H7 (cell line): ENCODE measurements around a stretch of chr11.

DNA sequence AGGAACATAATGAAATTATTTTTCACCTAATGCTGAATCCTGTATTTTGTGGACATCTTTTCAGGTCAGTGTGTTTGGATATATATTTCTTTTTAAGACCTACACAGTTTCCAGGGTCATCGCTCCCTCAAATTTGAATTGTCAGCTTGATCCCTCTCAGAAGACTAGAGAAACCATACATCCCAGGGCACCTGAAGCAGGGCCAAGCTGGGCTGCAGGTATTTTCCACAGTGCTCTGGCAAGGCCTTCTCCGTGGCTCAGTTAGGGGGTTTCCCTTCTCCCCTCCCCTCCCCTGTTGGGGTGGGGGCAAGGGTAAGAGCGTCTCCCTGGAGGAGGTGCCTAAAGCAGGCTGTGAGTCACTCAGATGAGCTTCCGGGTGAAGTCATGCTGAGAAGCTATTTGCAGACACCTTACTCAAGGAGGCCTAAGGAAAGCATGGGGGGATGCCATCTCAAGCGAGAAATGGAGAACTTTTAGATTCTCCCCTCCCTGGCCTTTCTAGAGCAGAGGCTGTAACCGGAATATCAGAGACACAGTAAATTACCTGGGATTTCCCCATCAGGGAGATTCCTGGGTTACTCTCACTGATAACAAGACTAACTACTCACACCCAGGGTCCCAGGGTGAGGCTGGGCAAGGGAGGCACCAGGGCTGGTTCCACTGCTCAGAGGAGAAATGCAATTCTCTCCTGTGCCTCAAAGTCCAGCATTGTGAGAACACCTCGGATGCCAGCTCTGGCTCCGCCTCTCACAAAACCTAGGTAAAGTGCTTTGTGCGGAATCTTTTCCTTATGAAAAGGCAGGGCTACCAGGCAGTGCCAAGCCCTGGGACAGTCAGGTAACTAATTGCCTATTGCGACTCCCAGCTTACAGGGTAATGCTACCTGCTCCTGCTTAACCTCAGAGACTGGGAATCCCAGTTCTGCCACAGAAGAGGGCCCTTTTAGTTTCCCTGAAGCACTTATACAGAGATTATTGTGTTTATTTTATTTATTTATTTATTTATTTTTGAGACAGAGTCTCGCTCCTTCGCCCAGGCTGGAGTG, 123.6 kb downstream of the ABTB2 start:
- RAMPAGE, long total RNA = no peak

- RAMPAGE, long total RNA = no peak
Observed at GRCh38 chr11:34313098-34313370, 44.8 kb downstream of the ABTB2 start.

- RAMPAGE, long total RNA = no peak
Observed at GRCh38 chr11:34329221-34329786, 28.5 kb downstream of the ABTB2 start.

GRCh38 chr11:34349794-34350349, 7.9 kb downstream of the ABTB2 start:
- RAMPAGE, long total RNA = no peak

DNA sequence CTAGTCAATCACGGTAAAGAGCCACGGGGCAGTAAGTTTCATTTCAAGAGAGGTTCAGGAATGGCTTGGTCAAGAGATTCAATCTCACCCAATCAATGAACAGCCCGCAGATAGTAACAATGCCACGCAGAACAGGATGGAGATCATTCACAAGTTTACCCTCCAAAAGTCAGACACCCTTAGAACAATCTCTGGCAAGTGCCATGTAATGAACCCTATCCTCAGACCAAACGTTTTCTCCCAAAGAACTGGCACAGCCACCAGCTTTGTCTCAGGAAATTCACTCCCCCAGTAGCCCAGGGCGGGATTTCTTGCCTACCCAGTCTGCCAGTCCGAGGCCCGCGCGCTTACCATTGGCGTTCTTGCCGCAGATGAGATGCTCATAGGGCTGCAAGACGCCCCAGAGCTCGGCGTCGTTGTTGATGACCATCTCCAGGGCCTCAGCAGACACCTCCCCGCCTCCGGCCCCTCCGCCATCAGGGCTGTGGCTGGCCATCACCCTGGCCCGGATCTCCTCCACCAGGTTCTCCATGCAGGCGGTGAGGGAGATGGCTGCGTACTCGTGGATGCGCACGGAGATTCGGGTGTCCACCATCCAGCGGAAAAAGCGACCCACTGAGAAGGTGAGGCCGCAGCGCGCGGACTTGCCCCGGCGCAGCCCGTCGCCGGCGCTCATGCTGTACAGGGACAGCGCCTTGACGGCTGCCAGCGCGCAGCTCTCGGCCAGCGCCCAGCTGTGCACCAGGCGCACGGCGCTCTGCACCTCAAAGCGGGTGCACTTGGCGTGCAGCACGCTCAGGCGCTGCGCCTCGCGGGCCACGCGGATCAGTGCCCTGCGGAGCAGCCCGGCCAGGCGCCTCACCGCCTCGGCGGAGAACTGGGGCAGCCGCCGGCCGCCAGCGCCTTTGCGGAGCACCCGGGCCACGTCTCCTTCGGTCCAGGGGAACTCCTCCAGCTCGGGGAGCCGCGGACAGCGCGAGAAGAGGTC, 1.2 kb downstream of the ABTB2 start:
- RAMPAGE, long total RNA = no peak

DNA sequence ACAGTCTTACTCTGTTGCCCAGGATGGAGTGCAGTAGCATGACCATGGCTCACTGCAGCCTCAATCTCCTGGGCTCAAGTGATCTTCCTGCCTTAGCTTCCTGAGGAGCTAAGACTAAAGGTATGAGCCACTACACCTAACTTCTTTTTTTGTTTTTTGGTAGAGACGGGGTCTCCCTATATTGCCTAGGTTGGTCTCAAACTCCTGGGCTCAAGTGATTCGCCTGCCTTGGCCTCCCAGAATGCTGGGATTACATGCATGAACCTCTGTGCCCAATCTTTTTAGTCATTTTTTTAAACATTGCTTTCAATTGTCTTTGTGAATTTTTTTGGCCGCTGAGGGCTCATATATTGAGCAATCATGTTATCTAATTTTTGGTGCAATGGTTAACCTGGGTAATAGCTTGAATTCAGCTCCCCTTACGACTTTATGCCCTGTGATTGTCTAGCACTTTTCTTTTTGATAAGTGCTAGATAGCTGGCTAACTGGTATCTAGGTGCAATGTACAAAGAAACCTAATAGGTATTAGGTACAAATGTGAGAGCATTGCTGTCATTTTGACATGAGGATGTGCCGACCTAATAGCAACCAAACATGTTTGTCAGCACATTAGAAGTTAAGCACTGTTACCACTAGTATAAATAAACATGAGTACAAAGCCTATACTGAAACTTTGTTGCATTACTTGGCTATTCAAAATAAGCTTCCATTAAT, 35.3 kb upstream of the CAT start:
- RAMPAGE, long total RNA = no peak

DNA sequence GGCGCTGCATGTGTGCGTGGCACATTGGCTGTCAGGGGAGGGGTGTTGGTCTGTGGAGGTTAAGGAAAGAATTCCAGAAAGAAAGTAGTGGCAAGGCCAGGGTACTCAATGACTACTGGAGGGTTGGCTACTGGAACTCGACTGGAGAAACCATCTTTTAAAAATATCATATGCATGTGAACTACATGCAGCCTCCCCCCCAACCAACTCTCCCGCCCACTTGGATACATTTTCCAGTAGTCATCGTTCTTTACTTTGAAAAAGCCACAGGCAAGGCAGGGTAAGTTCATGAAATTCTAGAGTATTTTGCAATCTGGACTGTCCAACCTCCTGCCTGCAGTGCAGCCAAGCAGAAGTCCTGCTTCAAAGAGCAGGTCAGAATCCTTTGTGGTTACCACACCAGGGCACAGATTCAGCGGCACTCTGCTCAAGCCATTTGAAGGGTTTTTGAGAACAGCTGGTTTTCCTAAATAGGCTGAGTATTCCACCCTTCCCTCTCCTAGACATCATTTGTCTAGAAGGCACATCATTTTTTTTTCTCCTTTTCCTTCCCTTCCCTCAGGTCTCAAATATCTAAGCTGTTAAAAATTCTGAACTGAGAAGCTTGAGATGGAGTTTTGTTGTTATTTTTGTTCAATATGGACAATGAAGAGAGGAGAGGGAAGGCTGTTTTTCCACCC, 12.1 kb downstream of the ELF5 start:
- RAMPAGE, long total RNA = no peak

GRCh38 chr11:34599576-34599988, 21.3 kb upstream of the EHF start:
- RAMPAGE, long total RNA = no peak

DNA sequence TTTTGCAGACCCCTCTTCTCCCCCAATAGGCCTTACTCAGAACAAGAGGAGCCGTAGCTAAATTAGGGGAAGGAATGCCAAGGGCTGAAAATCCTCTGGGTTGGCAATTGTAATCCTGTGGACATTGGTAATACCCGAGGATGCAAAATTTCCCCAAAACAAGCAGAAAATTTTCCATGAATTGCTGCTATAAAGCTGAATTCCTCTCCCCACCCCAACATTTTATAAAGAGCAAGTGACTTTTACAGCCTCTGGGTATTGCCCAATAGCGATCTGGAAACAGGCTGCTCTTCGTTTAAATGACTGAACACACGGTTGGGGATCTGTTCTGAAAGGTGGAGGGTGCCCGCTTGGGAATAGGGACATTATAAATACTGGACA, 20.5 kb downstream of the EHF start:
- RAMPAGE, long total RNA = no peak

GRCh38 chr11:35139502-35139973, 567 bp downstream of the CD44 start:
- RAMPAGE, long total RNA = no peak

DNA sequence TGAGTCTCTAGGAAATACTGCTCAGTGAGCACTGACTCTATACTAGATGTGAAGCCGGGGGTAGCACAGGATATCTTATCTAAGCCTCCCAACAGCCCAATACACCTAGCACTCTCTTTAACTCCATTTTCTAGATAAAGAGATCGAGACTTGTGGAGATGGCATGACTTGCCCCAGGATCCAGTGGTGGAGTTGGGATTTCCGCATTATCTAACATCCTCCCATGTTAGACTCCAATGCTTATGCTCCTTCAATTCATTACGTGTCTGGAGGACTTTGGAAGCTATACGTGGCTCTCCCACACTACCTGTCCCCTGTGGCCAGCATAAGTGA, 4.3 kb downstream of the CD44 start:
- RAMPAGE, long total RNA = no peak

- RAMPAGE, long total RNA = no peak
Observed at GRCh38 chr11:35156150-35156752, 17.3 kb downstream of the CD44 start.

- RAMPAGE, long total RNA = no peak
Observed at GRCh38 chr11:35235984-35236458, 97.0 kb downstream of the CD44 start.

DNA sequence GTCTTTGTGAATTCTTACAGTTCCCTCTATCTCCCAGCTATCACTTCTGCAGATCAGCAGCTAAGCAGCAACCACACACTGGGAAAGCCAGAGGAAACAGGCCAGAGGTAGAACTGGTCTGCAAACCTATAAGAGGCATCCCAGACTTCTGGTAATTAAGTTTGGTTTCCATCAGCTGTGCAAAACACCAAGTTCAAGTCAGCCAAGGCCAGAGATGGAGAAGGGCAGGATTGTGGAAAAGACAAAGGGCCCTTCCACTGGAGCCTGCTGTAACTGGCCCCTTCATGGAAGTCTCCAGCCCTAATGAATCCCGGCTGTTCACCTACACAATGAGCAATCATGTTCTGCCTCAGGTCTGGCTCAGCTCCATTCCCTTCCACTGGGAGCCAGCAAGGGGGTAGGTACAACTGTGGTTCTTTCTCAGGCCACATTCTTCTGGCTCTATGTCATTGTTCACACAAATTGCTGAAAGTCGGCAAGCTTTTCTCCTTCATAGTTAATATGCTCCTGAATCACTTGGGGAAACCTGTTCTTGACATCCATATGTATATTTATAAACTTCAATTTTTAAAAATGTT, 4.7 kb upstream of the PAMR1 start:
- RAMPAGE, long total RNA = no peak

- RAMPAGE, long total RNA = no peak
Observed at GRCh38 chr11:35905860-35906360, 38.0 kb upstream of the LDLRAD3 start.

DNA sequence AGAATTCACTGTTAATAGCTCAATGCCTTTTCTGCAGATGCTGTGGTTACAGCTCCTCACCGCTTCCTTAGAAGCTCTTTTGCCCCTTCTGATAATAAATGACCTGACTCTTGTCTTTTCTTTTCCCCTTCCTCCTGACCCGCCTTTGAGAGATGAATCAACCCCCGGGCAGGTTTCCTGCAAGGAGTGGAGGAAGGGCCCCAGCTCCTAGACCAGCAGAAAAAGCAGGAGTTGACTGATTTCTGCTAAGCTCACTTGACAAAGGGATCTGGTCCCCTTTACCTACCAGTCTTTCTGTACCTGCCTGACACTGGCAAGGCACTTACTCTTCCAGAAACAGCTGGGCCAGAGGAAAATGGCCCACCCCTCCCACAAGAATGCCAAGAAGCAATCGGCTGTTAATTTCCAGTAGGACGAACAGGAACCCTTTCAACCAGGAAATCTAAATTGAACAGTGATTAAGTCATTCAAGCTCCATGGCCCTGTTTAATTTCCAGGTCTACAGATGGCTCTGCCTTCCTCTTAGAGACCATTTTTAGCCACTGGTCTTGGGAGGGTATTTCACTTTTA, 67.4 kb downstream of the PRR5L start:
- RAMPAGE, long total RNA = no peak

GRCh38 chr11:36380092-36380550, 84.0 kb downstream of the PRR5L start:
- RAMPAGE, long total RNA = no peak

- RAMPAGE, long total RNA = no peak
Observed at GRCh38 chr11:36557302-36557791, 10.5 kb upstream of the RAG1 start.

DNA sequence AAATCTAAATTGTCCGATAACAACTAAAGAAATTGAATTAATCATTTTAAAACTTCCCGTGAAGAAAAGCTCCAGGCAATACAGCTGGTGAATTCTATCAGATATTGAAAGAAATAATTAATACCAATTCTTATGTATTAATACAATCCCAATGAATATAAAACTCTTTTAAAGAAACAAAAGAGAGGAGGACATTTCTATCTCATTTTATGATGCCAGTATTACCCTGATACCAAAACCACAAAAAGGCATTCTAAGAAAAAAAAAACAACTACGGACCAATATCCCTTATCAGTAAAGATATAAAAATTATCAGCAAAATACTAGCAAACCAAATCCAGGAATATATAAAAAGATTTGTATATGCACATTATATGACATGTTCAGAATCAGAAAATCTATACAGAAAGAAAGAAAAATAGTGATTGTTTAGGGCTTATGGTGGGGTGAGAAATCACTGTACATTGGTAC, 1006.1 kb downstream of the LRRC4C start:
- RAMPAGE, long total RNA = no peak

DNA sequence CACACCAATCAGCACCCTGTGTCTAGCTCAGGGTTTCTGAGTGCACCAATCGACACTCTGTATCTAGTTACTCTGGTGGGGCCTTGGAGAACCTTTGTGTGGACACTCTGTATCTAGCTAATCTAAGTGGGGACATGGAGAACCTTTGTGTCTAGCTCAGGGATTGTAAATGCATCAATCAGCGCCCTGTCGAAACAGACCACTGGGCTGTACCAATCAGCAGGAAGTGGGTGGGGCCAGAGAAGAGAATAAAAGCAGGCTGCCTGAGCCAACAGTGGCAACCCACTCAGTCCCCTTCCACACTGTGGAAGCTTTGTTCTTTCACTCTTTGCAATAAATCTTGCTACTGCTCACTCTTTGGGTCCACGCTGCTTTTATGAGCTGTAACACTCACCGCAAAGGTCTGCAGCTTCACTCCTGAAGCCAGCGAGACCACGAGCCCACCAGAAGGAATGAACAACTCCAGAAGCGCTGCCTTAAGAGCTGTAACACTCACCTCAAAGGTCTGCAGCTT, 437.0 kb upstream of the API5 start:
- RAMPAGE, long total RNA = no peak